ENCODE measurements around a stretch of chr2.

DNA sequence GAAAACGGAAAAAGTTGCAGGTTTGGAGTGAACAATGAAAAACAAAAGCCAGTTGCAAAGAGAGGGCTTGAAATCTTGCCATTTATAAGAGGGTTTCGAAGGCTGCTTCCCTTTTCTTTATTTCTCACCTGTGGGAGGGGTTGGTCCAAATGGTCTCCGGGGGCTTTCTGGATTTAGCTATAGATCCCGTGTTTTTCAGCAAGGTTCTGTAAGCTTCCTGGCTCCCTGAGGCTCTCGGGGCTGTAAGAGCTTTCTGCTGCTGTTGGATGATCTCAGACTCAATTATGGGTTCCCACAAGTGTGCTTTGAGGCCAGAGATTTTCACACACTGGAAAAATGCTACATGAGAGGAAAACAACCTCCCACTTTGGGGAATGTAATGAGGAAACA is 249.2 kb downstream of the RDH14 start:
- RRBS, 2 experiments = no CpG with 5 or more reads among the region's 5 CpGs

- RRBS, 2 experiments = no CpG with 5 or more reads among the region's 4 CpGs
Observed at GRCh38 chr2:18454678-18455061, 105.8 kb downstream of the RDH14 start.

- RRBS, 2 experiments = no CpG with 5 or more reads among the region's 5 CpGs
Observed at GRCh38 chr2:18724245-18724935, 135.0 kb upstream of the NT5C1B start.

DNA sequence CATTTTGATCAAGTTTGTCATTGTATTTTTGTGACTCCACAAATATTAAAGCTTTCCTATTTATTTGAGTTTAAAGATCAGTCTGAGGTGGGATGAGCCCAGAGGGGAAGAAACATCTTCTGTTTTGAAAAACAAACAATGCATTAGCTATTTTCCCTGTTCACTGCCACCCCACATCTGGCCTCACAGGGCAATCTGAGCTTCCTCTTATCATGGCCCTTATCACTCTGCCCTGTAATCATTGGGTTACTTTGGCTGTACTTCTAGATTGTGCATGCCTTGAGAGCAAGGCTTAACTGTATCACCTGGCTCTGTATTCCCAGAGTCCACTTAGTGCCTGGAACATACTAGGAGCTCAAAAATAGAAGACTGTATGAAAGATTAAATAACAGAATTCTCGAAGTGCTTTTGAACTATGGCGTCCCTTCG is 241.6 kb upstream of the NT5C1B start:
- RRBS, 2 experiments = no CpG with 5 or more reads among the region's 3 CpGs

- RRBS, 2 experiments = no CpG with 5 or more reads among the region's 3 CpGs
Observed at GRCh38 chr2:19046943-19047516, 311.4 kb downstream of the OSR1 start.

GRCh38 chr2:19140654-19141131 is 217.7 kb downstream of the OSR1 start:
- RRBS, 2 experiments = no CpG with 5 or more reads among the region's 2 CpGs

DNA sequence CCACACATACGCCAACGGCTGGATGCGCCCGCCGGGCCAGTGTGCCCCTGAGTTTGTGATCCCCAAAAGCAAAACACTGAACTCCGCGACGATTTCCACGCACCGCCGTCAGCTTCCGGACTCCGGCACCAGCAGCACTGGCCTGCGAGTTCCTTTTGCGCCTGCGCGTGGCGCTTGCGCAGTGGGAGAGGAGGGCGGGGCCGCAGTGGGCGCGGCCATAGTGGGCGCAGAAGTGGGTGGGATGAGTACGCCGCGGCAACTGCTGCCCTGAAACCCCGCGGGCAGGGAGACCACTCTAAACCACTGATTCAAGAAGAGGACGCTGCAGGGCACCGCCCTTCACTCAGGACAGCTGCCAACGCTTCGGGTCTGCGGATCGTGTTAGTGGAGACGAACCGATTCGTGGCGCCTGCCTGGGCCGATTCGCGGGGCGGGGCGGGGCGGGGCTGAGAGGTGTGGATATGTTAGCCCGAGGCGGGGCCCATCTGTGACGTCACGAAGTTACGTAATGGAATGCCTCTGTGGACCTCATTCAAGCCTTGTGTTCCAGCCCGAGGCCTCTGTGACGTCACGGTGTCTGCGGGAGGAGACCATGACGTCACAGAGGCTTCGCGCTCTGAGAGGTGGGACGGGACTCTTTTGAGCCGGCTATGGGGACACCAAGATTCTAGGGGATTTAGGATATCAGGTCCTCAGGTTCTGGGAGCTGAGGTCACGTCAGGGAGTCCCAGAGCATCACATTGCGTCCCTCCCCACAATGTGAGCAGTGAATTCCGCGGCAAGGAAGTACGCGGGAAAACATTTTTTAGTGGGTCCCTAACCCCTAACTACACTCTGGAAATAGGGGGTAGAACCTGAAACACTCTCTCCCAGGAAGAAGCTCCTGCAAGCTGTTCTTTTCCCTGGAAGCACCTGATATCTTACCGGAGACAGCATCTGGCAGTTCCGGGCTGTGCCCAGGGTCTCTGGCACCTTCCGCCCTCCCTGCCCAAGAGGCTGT is 10.2 kb downstream of the OSR1 start:
- RRBS, 2 experiments = 1 to 2% methylated on average over 8 of the region's 68 CpGs

DNA sequence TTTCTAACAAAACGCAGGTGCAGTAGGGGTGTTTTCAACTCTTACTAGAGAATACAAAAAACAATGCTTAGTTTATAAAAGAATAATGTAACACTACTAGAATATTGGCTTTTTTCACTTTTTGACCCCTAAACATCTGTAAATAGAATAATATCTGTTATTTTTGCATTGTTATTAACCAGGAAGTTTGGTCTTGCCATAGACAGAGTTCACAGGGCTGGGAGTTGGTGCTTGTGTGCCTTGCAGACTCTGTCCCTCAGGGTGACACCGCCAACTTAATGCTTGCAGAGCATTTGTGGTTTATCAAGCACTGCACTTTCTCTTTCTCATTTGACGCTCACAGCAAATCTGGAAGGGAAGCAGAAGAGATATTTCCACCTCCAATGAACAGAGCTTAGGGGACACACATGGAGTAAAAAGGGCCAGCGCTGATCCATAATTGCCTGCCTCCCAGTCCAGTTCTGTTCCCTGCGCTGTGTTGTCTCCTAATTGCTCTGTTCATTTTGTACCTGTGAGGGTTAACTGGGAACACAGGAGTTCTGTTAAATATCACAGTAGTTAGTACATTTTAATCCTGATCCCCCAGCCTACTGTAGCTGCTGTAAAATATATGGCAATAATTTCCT is 182.3 kb upstream of the OSR1 start:
- RRBS, 2 experiments = no CpG with 5 or more reads among the region's 5 CpGs

- RRBS, 2 experiments = no CpG with 5 or more reads among the region's 3 CpGs
Observed at GRCh38 chr2:19711406-19712178, 190.2 kb downstream of the TTC32 start.

- RRBS, 2 experiments = no CpG with 5 or more reads among the region's 4 CpGs
Observed at GRCh38 chr2:19891986-19892330, 9.8 kb downstream of the TTC32 start.

DNA sequence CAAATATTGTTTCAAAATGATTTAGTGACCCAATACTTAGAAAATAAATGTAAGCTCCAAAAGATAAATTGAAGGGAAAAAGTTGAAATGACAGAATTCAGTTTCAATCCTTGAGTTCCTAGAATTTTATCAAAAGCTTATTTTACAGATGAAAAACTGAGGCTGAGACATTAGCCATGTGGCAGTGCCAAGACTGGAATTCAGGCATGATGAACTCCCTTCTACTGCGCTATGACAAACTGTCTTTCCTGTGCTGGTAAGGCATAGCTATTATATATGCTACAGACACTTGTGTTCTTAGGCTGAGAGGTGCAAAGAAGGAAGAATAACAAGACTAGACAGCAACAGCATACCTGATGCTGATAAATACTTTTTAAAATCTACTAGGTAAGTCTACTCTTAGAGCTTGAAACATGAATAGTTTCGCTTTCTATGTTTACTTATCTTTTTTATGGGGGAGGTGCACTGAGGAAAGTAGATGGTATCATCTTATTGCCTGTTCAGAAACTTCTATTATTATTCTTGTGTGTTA is 1.9 kb downstream of the TTC32 start:
- RRBS, 2 experiments = no CpG with 5 or more reads among the region's 2 CpGs

DNA sequence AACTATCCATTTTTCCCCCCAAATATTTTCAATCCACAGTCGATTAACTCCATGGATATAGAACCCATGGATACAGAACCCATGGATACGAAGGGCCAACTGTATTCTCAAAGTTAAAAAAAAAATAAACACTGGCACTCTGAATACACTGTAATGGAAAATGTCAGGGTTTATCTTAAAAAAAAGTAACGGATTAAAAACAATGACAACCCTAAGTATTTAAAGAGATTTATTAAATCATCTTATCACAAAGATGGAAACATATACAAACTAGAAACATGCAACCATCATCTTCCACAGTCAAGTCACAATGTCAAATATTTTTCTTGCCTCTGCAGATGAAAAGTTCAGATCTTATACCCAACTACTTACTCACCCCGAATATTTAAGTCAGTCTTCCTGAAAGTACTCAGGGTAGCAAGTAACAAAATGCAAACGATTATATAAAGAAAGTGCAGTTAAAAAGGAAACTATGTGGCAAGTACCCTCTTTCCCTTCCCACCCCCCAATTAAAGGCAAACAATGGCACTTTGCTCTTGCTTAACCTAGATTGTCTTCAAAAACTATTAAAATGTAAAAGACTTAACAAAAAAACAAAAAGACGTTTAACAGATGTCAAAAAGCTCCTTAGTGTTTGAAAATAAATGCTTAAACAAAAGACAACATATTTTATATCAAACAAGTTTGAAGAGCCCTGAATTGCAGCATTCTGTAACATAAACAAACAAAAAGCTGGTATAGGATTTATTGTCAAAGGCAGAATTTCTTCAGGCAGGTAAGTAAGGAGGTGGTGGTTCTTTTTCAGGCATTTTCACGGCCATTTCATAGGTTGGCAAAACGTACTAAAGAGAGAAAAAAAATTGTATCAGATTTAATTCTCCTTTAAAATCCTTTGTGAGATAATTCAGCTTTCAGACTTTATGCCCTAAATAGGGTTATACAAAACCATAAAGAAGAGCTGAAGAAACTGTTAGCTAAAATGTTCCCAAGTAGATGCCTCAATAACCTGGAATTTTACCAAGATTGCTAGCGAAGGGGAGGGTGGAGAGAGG is 18.7 kb downstream of the LAPTM4A start:
- RRBS, 2 experiments = no CpG with 5 or more reads among the region's 9 CpGs

DNA sequence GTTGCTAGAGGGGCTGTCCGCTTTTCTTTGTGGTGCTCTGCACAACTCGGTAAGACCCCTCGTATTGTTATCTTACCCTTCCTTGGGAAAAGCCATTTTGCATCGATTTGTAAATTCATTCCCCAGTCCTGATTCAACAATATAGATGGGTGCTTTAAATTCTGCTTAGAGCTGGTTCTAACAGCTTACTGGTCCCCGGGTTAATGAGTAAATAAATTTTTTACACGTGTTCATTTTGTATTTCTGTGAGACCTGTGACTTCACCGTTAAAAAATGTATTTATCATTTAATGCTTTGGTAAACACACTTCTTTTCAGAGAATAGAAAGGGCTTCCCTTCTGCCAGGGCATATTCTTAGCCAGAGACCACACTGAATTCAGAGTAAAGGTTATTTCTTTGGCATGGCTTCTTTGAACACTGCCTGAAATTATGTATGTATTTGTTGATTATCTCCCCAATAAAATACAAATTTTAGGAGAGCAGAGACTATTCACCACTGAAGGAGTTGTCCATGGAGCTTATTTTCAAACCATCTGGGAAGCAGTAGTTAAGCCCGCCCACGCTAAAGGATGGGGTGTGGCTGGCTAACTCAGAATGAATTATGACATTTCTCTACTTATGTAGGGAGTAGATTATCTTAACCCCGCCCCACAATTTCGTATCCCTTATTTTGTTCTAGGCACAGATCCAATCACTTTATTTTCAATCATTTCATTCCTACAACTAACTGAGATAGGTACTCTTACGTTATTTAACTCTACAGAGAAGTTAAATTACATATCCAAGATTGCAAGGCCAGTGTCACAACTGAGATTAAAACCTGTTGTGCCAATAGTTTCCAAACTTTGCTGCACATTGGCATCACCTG is 1.3 kb upstream of the LAPTM4A start:
- RRBS, 2 experiments = no CpG with 5 or more reads among the region's 12 CpGs

GRCh38 chr2:20179629-20180871 is 44.9 kb downstream of the SDC1 start:
- RRBS, 2 experiments = 19 to 25% methylated on average over 4 of the region's 30 CpGs

DNA sequence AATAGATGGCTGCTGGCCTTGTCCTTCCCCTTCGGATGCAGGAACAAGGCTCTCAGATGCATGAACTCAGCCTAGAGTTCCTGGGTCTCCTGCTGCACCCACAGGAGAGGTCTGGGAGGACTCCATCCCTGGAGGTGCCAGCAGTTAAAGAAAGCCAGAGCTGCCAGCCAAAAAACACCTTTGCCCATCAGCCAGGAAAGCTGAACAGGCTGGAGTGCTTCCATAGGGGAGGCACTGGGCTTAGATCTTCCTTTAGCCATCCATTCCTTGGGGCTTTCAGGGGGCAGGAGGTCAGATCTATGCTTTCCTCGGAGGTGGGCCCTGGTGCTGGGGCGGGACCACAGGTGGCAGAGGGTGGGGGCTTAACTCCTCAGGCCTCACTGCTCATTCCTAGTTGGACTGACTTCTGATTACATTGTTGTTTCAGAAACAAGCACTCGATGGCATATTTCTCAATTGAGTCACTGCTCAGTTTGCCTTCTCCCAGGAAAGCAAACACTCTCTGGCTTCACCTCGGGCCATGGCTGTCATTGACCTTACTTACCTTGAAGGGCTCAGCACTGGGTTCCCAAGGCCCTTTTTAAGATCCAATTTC is 41.0 kb downstream of the SDC1 start:
- RRBS, 2 experiments = no CpG with 5 or more reads among the region's 5 CpGs

- RRBS, 2 experiments = 0% methylated on average over 1 of the region's 10 CpGs; no CpG with 5 or more reads in 1 of the 2 experiments
Observed at GRCh38 chr2:20213511-20214546, 11.1 kb downstream of the SDC1 start.

DNA sequence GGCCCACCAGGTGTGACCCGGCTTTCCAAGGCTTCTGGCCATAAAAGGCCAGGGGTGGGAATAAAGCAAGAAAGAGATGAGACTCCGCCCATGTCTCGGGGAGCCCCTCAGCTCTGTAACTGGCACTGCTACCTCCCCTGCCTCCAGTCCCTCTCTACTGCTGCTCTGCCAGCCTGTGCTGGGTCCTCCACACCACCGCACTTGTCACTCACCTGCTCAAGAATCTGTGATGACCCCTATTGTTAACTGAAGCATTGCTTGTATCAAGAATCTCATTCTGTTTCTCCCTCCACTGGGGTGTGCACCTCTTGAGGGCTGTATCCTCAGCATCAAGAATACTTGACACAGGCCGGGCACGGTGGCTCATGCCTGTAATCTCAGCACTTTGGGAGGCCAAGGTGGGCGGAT is 18.2 kb upstream of the SDC1 start:
- RRBS, 2 experiments = no CpG with 5 or more reads among the region's 7 CpGs

DNA sequence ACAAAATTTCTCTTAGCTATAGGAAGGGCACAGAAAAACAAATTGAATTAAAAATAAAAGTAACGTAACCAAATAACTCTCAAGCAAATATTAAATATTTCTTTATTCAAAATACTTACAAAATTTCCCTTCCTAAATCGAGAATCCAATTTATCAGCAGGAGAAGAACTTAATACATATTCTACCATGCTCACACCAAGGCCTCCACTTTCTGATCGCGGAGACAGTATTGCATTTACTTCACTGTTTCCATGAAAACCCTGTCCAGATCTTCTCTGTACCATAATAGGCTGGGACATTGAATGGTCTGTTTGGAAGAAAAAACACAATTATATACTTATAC is 38.6 kb downstream of the PUM2 start:
- RRBS, 2 experiments = no CpG with 5 or more reads among the region's 4 CpGs

- RRBS, 2 experiments = no CpG with 5 or more reads among the region's 2 CpGs
Observed at GRCh38 chr2:20318348-20318782, 32.3 kb downstream of the PUM2 start.

DNA sequence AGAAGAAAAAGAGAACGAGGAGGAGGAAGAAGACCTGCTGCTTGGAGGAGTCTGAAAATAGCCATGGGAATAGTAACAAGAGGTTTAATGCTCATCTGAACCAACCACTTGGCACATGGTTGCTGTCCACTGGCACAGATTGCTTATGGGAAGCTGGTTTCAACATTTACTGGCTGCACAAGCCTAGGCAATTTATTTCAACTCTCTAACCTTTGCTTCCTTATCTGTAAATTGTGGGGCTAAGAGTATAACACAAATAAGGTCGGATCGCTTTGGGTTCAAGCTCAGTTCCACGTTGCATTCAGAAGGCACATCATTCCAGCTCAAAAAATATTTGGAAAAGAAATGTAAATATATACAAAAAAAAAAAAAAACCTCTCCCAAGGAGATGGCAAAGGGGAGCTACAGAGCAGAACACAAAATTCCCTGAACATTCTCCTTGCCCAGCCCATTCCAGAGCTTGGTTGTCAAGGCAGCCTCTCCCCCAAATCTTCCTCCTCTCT is 14.1 kb upstream of the RHOB start:
- RRBS, 2 experiments = no CpG with 5 or more reads among the region's 4 CpGs

Measured in bronchial epithelial cell (primary cell).